ENCODE measurements around the gene TRMT61B.

DNA sequence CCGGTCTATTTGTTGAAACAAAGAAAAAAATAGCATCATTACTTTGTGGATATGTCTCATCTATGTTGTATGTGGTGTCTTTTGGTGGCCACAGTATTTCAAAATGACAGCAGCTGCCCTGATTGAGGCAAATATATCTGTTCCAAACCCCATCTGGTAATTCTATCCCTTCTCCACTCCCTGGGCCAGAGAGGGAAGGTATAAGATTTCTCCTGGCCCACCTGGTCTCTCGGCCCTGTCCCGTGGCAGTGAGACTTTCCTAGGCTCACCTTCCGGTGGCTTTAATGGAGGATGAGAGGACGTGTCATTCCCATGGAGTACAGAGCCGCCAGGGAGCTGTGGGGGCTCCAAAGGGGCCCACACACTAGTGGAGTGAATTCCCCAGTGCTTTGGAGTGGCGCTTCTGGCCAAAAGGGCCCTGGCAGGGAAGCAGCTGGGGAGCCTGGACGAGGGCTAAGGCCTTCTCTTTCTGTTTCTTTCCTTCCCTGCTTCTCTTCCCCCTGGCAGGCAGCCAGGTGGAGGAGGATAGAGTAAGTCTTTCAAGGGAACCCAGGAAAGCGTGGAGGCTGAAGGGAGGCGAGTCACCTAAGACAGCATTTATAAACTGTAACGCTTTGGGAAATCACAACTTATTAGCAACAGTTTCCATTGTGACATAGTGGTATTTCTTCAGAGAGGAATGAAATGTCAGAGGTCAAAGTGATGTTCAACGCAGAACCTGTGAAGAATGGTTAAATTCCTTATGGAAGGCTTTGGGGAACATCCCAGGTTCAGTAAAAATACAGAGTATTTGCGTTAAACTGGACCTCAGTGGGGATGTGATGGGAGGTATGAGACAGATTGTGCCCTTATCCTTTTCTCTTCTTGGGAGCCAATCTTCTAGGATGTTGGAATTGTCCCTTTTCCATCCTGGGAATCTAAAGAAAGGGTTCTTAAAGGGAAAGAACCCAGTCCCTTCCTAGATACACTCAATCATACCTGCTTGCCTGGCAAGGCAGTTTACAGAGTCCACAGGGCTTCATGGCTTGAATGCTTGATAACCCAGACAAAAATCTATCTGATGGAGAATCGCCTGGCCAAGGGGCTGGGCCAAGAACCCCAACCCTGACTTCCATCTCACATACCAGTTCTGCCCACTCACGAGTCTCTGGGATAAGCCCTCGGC is 5.9 kb downstream of the FOSL2 start:
- RRBS, 2 experiments = no CpG with 5 or more reads among the region's 16 CpGs

DNA sequence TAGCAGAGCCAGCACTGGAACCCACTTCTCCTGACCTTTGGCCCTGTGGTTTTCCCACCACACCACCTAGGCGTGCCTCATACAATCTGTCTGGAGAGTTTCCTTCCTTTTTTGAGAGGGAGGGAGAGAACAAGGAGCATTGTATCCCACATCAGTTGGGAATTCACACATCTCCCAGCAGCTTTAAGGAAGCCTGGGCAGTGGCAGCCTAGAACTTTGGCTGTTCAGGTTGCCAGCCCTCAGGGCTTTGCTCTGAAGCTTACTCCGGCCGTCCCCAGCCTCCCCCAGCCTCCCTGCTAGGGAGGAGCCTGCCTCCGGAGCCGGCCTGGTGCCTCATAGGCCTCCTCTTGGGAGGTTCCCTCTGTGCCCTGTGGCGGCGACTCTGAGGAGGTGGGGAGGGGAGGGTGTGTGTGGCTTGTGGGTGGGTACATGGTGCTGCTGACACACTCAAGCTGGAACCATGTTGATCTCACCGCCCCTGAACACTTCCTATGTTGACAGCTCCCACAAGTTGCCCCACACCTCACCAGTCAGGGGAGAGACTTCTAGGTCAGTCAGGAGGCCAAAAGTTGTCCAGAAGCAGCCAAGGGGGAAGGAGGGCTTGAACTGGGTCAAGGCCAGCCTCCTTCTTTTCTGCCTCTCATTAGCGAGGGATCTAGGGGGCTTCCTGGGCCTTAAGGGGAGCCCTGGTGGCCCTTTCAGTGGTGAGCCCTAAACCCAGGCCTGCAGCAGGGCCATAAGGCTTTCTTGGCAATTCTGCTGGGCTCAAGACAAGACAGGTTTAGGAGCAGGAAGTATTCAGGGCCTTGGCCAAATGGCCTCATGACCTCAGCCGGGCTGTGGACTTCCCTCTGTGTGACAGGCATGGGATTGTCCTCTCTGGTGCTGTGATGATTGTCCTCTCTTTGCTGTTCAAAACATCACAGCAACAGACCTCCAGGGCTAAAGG is 14.1 kb downstream of the FOSL2 start:
- RRBS, 2 experiments = 52 to 73% methylated on average over 3 of the region's 10 CpGs

- RRBS, 2 experiments = 86 to 87% methylated on average over 1 to 3 of the region's 21 CpGs
Observed at GRCh38 chr2:28412909-28413818, 20.5 kb downstream of the FOSL2 start.

- RRBS, 2 experiments = no CpG with 5 or more reads among the region's 11 CpGs
Observed at GRCh38 chr2:28423121-28423573, 30.5 kb downstream of the FOSL2 start.

DNA sequence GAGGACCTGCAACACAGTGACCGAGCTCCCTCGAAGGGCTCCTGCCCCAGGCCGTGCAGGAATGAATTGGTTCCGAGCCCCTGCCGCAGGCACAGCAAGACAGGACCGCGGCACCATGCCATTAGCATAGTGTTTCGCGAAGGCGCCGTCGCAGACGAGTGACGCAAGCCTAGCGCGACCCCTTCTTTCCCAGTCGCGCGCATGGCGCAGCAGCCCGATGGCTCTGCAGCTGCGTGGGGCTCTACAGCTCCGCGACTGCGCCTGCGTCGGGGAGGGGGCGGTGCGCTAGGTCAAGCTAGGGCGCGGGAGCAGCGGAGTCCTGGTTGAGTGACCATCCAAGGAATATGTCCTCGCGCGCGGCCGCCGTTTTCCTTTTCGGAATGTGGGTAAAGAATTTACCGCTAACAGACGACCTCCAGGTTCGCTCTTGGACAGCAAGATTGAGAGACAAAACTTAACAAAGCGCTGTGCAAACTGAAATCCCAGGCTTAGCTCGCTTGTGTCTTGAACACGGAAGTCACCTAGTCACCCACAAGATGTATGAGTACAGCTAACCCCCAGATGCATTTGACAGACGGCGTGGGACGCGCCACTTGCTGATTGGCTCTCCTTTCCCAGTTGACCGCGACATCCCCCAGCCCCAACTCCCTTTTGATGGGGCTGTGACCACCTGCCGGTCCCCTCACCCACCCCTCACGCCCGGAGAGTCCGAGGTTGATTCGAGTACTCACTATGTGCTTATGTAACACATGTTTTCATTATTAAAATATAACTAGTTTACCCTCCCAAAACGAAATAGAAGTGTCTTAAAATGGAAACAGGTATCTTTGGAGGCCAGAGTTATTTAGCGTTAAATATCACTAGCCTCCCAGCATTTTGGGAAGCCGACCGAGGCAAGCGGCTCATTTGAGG is at the start of gene TRMT61B:
Gene TRMT61B, minus strand, starts transcription at position 160 of the 912 bp plus-strand sequence.
- RRBS, 2 experiments = no CpG with 5 or more reads among the region's 61 CpGs

DNA sequence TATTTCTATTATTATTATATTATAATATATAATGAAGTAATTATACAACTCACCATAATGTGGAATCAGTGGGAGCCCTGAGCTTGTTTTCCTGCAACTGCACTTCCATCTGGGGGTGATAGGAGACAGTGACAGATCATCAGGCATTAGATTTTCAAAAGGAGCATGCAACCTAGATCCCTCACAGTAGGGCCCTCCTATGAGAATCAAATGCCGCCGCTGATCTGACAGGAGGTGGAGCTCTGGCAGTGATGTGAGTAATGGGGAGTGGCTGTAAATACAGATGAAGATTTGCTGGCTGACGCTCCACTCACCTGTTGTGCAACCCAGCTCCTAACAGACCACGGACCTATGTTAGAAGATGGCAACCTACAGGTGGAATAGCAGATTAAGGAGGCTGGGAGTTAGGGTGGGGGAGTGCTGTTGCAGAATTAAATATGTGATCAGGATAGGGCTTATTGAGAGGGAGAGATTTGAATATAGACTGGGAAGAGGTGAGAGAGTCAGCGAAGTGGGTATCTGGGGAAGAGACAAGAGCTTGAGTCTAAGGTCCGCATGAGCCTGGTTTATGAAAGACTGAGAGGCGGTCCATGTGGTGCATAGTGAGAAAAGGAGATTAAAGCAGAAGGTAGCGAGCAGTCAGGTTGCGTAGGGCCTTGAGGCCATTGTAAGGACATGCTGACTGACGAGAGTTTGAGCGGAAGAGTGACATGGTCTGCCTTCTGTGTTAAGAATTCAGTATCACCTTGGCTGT is 31.4 kb upstream of the TOGARAM2 start:
- RRBS, 2 experiments = no CpG with 5 or more reads among the region's 11 CpGs

GRCh38 chr2:28952542-28953080 is 28.5 kb upstream of the TOGARAM2 start:
- RRBS, 2 experiments = no CpG with 5 or more reads among the region's 6 CpGs

GRCh38 chr2:28993505-28994167 is 12.5 kb downstream of the TOGARAM2 start:
- RRBS, 2 experiments = no CpG with 5 or more reads among the region's 6 CpGs

GRCh38 chr2:28997121-28997609 is 16.1 kb downstream of the TOGARAM2 start:
- RRBS, 2 experiments = no CpG with 5 or more reads among the region's 9 CpGs

GRCh38 chr2:29001801-29002429 is 20.8 kb downstream of the TOGARAM2 start:
- RRBS, 2 experiments = no CpG with 5 or more reads among the region's 8 CpGs

DNA sequence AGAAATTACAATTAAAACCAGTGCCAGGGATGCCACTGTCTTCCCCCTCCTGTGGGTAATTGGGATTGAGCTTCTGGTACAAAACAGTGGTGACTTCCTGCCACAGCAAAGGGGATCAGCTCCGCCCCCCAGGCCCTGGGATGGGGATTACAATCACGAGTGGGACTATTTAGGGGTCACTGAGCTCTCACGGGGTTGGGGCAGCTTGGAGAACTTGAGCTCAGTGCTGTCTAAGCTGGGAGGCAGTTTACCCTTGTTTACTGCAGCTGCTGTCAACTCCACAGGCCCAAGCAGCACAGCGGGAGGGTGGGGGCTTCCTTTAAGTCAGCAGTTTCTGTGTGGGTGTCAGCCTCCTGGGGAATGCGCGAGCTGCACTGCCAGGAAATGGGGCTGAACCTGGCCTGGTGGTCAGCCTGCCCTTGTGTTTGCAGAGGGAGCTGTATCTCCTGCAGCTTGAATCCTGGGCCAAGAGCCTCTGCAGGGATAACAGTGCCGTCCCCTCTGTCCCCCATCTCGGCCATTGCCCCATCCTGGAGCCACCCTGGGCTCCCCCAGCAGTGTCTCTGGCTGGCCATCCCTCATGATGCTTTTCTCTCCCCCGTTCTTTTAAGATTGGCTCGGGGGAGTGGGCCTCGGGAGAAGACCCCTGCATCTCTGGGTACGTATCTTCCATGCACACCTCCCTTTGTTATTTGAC is 29.9 kb downstream of the TOGARAM2 start:
- RRBS, 2 experiments = no CpG with 5 or more reads among the region's 12 CpGs

- RRBS, 2 experiments = no CpG with 5 or more reads among the region's 9 CpGs
Observed at GRCh38 chr2:29013500-29014117, 32.5 kb downstream of the TOGARAM2 start.

DNA sequence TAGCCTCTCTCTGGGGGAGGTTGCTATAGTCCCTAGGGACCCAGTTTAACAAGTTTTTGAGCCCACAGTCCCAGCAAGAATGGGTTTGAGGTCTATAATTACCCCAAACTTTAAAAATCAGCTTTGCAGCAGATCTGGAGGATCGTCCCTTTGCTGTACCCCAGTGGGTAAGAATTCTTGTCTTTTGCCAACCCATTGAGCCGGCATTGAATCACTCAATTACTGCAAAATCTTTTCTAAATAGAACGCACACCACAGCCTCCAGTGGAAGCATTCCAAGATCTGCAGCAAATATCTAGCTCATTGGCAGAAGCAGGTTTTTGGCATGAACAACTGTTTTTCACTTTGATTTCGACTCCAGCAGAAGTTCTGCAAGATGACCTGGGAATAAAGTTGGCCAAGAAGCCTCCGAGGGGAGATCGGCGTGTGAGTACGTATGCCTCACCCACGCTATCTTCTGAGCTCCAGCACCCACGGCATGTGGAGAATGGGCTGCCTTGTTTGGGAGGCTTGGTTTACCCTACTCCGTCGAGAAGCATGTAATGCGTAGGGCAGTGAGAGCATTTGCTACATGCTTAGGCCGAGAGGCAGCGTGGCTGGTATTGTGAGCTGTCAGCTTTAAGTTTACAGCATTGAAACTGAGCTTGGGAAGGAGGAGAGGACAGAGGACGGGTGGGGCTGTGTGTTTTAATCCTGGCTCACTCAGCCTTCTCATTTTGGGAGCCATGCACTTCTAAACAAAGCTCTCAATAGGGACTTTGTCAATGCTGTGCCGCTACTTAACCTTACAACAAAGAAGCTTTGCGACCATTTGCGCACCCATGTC is 10.6 kb downstream of the PCARE start:
- RRBS, 2 experiments = no CpG with 5 or more reads among the region's 19 CpGs

- RRBS, 2 experiments = no CpG with 5 or more reads among the region's 9 CpGs
Observed at GRCh38 chr2:29233324-29234026, 118.3 kb downstream of the CLIP4 start.

DNA sequence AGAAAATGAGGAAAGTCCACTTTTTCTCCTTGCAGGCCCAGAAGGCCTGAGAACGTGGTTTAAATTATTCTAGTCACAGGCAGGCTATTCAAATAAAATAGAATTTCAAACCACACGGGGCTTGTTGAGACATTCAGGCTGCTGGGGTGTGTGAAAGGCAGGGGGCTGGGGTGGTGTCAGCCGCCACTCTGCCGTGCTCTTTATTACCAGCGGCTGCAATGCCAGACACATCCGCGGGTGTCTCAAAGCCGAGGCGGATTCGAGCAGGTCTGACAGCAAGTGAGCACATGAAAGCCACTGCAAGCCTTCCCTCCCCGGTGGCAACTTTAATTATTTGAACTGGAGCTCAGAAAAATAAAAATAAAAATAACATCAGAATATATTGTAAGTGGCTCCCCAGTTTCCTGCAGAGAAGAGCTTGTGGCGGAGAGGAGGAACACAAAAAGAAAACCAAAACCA is 199.5 kb downstream of the CLIP4 start:
- RRBS, 2 experiments = no CpG with 5 or more reads among the region's 12 CpGs

DNA sequence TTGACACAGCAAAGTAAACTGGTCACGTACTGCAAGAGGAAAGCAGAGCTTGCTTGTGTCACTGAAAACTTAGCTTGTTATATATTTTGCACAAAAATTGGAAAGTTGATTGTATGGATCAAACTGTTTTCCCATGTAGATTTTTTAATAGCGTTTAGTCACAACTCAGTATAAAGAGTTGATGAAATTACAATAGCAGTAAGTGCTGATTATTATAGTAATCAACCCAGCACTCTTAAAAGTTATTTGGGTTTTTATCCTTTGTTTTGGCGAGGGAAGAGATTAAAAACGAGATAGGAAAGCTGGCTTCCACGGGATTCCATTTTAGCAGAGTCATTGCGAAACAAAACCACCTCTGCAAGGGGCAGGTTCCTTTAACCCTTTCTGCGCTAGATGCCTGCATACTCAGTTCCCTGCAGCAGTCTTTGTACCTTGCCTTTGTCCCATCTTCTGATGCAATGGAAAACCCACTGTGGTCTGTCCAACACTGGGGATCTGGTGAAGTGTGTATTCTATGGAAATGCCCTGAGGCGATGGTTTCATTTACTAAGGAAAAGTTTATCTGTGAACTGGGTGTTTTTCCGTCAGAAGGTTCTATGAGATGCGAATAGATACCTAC is 2.6 kb downstream of the YPEL5 start:
- RRBS, 2 experiments = no CpG with 5 or more reads among the region's 10 CpGs

DNA sequence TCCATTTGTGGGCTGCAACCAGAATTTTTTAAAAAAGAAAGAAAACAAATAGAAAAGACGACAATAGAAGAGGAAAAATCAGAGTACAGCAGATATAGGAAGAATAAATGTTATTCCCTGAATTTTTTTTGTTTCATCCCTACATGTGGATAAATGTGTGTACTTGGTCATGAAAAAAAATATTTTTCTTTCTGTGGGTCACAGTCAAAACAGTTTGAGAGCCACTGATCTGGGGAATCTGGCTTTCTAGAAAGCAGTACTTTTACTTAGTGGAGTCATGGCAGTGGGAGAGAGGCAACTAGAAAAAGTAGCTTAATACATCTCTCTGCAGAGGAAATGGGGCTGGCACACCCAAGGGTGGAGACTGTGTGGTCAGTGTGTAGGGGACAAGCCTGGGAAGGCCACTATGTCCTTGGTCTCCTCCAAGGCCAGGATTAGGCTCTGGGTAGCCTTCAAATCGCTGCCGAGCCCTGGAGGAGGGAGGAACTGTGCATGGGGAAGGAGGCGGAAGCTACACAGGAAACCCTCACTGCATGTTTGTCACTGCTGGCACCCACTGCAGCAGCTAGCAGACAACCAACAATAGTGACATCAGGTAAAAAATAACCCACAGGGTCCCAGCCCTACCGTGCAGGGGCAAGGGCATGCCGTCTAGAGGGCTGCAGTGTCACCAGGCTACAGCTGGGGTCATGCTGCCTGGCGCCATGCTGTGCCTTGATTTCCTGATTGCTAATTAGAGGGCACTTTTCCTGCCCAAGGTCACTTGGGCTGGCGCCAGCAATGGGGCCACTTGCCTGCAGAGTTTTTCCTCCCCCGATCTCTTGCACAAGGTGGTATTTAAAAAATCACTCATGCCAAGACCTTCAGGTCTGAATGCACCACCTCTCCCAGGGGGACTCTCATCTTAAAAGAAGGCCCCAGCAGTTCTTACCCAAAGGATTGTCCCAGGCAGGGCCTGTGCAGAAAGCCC is 34.8 kb downstream of the LBH start:
- RRBS, 2 experiments = no CpG with 5 or more reads among the region's 9 CpGs

- RRBS, 2 experiments = 38 to 45% methylated on average over 2 of the region's 9 CpGs
Observed at GRCh38 chr2:30756076-30756657, 51.1 kb downstream of the CAPN13 start.

DNA sequence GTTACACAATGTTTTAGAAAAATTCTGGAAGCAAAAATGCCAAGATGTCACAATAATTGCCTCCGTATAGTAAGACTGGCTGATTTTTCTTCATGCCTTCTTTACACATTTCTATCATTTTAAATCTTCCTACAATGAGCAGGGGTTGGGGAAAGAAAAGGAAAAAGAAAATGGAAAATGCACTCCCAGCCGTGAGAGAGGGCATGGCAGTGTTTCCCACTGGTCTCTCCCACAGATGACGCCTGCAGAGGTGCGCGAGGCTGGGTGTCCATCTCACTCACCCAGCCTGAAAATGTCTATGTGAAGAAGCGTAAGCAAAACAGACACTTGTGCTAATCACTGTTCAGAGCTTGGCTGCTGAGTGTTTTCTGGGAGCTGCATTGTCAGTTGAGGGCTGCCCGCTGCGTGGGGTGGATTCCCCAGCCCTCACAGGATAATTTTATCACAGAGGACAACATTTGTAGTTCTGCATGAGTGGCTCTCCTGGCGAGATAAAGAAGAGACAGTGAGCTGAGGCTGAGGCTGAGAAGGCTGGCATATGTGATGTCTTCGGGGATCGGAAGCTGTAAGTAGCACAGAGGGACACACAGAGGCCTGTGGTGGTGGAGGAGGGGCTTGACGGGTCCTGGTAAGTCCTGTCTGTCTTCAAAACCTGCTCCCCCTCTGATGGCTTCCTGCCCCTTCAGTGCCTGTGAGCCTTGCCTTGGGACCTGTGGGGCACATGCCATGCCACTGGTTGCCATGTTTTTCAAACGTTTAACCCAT is 16.2 kb upstream of the CAPN13 start:
- RRBS, 2 experiments = no CpG with 5 or more reads among the region's 13 CpGs

GRCh38 chr2:31319256-31319528 is 85.2 kb downstream of the EHD3 start:
- RRBS, 2 experiments = no CpG with 5 or more reads among the region's 2 CpGs

Measured in NT2/D1 (cell line).